AG10803 (cell line): ENCODE measurements around a stretch of chr9.

GRCh38 chr9:133080959-133081679 lies 19.3 kb downstream of the CEL start:
- RRBS, result no CpG with 5 or more reads among the region's 15 CpGs

DNA sequence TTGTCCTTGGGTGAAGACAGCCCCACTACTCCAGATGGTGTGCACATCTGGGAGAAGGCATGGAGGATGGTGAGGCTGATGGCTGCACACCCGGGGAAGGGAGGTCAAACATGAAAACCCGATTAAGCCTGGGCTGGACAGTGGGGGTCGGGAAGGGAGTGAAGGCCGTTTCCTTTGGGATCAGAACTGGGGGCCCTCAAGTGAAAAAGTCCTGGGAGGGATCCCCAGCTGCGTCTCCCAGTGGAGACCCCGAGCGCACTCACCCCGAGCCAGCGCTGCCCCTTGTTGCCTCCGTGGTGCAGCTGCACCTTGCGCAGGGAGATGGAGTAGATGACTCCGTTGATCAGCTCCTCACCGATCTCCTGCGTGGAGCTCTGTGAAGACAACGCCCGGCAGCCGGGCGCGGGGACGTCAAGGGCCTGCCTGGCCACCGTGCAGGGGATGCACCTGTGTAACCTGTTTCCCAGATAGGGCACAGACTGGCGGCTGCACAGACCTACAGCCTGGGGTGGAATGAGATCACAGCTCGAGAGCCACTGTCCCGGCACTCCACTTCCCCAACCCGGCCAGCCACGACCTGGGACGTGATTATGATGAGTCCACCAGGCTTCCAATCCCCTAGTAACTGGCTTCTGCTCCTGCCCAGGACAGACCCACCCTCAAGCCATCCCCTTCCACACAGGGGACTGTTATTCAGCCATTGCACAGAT lies 9.1 kb downstream of the RALGDS start:
- RRBS, result no CpG with 5 or more reads among the region's 27 CpGs

DNA sequence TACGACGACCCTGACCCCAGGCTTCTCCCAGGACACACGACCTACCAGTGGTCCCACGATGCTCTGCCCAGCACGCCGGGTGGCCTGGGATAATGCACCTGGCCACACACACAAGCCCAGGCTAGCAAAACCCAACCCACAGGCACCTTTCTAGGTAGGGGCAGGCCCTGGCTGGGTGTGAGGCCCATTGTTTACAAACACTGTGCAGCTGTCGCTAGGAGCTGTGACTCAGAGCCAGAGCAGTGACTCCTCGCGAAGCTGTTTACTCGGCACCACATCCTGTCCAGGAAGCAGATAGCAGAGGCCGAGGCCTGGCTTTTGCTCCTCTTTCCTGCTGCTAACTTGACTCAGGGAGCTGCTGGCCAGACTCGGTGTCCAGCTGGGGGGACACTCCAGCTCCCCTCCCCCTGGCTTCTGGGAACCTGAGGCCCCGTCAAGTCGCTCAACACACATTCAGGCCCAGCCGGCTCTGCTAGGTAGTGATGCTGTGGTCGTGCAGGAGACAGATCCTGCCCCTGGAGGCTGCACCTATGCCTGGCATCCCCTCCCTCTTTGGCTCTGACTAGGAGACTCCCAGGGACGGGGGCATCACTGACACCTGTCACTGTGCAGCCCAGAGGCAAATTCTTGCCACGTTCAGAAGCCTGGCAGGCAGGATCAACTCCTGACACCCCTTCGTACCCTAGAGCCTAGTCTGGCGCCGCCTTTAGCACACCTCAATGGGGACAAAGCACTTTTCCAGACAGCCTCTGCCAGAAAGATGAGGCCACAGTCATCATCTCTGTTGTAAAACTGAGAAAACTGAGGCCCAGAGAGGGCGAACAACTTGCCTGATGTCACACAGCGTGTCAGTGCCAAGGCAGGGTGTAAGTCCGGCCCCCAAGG lies 12.9 kb upstream of the RALGDS start:
- RRBS, result no CpG with 5 or more reads among the region's 24 CpGs

GRCh38 chr9:133140195-133140470 lies 19.1 kb upstream of the RALGDS start:
- RRBS, result no CpG with 5 or more reads among the region's 3 CpGs

GRCh38 chr9:133142638-133143197 lies 21.0 kb downstream of the GBGT1 start:
- RRBS, result no CpG with 5 or more reads among the region's 9 CpGs

DNA sequence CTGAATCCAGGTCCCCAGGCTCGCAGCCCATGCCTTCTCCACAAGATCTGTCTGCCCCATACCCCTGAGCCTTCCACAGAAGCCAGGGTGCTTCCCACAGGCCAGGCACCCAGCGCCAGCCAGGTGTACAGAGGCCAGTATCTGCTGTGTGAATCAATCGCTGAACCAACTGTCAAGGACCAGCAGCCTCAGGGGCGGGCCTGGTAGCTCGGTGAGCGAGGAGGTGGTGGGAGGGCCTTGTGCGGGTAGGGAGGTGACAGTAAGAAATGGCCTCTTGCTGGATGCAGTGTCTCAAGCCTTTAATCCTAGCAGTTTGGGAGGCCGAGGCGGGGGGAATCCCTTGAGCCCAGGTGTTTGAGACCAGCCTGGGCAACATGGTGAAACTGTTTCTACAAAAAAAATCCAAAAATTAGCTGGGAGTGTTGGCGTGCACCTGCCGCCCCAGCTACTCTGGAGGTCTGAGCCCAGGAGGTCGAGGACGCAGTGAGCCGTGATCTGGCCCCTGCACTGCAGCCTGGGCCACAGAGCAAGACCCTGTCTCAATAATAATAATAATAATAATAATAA lies 20.4 kb downstream of the GBGT1 start:
- RRBS, result no CpG with 5 or more reads among the region's 14 CpGs

- RRBS, result 5% methylated on average over 2 of the region's 21 CpGs
These were observed 16.2 kb downstream of the GBGT1 start for GRCh38 chr9:133147181-133148316.

DNA sequence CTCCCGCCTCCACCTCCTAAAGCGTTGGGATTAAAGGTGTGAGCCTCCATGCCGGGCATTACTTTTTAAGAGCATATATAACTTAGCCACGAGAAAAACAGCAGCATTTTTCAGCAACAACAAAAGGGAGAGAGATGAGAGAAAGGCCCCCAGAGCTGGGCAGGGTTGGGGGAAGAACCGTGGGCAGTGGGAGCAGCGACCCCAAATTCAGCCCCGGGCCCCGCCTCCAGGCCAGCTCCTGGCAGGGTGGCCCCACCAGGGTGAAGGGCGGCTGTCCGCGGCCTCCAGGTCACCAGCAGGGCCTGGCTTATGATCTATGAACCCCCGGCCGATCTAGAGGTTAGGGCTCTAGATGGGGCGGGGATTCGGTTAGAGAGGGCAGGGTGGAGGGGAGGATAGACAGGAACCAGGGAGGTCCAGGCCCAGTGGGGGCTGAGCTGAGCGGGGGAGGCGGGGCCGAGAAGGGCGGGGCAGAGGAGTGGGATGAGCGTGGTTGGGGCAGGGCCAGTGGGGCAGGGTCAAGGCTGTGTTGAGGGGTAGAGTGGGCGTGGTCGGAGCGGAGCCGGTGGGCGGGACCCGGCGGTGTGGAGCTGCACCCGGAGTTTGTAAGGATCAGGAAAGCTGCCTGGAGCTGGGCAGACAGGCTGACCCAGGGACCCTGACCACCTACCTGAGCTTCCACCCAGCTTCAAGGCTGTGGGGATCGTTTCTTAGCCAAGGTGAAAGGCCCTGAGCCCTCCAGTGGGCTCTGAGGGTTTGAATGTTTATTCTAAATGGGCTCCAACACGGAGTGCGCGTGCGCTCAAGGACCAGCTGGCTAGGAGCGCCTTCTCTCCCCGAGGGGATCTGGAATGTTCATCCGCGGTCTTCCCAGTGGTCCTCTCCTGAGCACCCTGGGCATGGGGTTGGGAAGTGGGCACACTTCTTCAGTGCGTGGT lies 29.3 kb upstream of the OBP2B start:
- RRBS, result 29% methylated on average over 3 of the region's 38 CpGs

GRCh38 chr9:133351728-133353081 lies 4.1 kb downstream of the SURF1 start:
- RRBS, result no CpG with 5 or more reads among the region's 20 CpGs

GRCh38 chr9:133354333-133355227 lies 1.7 kb downstream of the SURF1 start:
- RRBS, result 86% methylated on average over 3 of the region's 14 CpGs

GRCh38 chr9:133358079-133358702 lies 1.8 kb downstream of the SURF2 start:
- RRBS, result no CpG with 5 or more reads among the region's 14 CpGs

GRCh38 chr9:133440918-133441506 lies 18.8 kb upstream of the CACFD1 start:
- RRBS, result 58% methylated on average over 3 of the region's 16 CpGs

DNA sequence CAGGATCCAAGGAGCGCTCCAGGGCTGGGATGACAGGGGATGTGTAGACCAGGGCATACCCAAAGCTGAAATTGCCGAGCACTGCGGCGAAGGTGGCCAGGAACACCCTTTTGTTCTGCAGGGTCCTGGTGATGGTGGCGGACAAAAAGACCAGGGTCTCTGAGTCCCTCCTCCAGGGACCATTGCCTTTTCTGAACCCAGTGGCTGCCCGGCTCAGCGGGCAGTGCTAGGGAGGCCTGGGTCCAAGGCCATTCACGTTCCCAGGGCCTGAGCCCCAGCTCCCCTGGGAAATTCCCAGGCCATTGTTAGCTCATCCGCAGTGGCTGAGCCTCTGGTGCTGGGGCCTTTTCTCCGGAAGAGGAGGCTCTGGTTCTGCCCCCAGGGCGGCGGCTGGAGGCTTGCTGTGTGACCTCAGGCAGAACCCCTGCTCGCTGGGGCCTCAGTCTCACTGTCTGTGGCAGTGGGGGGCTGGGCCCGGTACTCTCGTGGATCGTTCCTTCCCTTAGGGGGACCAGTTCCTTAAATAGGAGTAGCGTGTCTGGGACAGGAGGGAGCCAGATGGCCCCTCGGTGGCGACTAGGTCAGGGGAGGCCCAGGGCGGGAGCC lies 504 bp downstream of the SLC2A6 start:
- RRBS, result no CpG with 5 or more reads among the region's 20 CpGs

- RRBS, result no CpG with 5 or more reads among the region's 23 CpGs
These were observed 27.5 kb downstream of the FAM163B start for GRCh38 chr9:133581291-133582434.

- RRBS, result 3% methylated on average over 3 of the region's 21 CpGs
These were observed 23.2 kb downstream of the FAM163B start for GRCh38 chr9:133585906-133586418.

DNA sequence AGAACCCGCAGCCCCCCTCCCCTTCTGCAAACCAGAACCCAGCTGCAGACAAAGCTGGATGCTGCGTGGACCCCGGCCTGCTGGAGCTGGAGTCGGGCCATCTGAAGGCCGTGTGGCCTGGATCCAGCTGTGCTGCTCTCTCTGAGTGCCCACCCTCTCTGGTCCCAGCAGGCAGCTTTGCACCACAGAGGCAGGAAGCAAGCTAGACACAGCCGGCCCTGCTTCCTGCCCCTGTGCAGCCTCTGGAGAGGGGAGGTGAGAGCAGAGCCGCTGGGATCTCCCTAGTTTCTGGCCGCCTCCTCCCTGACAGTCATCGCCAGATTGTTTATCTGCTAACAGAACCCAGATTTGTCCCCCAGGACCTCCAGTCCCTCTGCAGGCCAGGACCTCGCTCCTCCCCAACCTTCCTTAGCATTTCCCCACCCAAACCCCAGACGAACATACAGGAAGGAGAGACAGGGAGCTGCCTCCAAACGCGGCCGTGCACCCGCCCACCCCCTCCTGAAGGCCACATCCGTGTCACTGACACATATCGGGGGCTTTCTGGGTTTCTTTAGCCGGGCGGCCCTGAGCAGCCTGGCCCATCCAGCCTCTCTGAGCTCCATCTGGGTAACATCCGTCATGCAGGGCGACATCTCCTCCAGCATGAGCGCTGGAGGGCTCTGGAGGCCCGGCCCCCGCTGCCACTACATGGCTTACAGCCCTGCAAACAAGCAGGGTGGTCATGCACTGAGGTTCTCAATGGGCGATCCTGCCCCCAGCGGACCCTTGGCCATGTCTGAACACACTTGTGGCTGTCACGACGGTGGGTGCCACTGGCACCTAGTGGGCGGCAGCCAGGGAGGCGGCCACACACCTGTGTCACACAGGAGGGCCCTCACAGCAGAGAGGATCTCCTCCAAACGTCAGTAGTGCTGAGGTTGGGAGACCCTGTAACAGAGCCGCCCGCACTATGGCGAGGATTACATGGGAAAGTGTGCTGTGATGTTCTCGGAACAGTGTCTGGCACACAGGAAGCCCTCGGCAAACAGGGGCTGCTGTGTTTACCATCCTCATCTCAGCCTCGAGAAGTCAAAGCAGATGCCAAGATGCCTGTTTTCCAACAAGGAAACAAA lies 47.6 kb downstream of the DBH start:
- RRBS, result 4% methylated on average over 5 of the region's 37 CpGs

- RRBS, result no CpG with 5 or more reads among the region's 9 CpGs
These were observed 20.7 kb downstream of the SARDH start for GRCh38 chr9:133717367-133717906.

GRCh38 chr9:133768747-133769741 lies 30.9 kb upstream of the SARDH start:
- RRBS, result no CpG with 5 or more reads among the region's 25 CpGs

DNA sequence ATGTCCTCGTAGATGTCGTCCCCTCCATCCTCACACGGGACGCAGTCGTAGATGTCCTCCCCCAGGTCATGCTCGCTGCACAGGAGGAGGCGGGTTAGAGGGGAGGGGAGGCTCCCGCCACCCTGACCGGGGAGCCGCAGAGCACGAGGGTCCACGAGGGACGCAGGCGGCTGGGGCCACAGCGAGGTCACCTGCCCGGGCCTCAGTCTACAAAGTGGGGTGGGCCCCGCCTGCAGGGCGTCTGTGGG lies 73.9 kb upstream of the SARDH start:
- RRBS, result 92% methylated on average over 8 of the region's 18 CpGs

DNA sequence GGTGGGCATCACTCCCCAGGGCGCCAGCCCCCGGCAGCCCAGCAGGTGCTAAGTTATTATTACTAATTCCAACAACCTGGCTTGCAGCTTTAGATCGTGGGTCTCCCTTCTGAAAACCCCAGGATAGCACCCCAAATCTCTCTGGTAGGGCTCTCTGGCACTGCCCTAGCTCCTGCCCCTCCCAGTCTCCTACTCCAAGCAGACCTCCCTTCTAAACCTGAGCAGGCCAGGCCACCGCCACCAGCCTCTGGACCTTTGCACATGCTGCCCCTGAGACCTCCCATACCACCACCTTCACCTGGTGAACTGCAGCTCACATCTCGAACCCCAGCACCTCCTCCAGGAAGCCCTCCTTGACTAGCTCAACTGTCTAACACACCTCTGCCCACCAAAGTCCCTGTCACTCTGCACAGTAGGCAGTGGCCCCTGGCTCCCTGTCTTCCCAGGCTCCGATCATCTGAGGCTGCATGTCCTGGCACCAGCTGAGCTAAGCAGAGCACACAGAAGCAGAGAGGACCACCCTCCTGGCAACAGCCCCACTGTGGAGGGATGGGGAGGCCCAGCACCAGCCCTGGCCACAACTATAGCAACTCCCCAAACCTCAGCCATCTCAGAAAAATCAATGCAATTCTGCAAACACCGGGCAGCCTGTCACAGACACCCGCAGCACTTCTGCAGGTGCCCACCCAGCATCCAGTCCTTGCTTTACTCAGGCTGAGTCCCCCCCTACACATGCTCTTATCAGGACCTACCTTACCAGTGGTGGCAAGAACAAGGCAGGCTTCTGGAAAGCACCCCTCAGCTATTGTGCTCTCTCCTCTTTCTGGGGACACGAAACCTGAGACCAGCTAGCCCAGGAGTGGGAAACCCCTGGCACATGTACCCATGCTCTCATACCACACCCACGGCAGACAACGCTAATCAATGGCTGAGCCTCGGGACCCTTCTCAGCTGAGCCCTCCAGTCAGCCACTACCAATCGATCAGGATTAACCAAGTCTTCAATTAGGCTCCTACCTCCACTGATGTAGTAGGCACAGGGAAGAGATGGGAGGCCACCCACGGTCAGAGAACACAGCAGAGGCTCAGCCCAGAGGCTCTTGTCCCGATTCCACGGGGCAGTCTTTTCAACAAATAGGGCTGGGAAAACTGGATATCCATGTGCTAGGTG lies 65.4 kb downstream of the VAV2 start:
- RRBS, result no CpG with 5 or more reads among the region's 16 CpGs